Skeletal muscle satellite cell (primary cell): ENCODE measurements around a stretch of chr12.

- CAGE, long polyA plus RNA: no peak
Observed at GRCh38 chr12:12741456-12742099, 24.4 kb downstream of the CDKN1B start.

GRCh38 chr12:12791567-12792349 is 6.3 kb downstream of the APOLD1 start:
- CAGE, long polyA plus RNA: no peak

DNA sequence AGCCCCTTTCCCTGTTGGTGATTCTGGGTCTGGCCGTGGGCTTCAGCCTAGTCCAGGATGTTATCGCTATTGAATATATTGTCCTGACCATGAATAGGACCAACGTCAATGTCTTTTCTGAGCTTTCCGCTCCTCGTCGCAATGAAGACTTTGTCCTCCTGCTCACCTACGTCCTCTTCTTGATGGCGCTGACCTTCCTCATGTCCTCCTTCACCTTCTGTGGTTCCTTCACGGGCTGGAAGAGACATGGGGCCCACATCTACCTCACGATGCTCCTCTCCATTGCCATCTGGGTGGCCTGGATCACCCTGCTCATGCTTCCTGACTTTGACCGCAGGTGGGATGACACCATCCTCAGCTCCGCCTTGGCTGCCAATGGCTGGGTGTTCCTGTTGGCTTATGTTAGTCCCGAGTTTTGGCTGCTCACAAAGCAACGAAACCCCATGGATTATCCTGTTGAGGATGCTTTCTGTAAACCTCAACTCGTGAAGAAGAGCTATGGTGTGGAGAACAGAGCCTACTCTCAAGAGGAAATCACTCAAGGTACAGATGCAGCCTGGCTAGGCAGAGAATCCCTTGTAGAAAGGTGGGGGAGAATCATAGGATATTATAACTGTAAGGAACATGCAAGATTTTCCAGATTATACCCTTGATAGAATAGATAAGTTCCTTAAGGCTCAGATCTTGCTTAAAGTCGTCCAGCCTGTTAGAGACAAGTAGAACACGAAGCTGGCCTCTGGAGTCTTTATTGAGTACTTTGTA is 17.4 kb downstream of the GPRC5A start:
- CAGE, long polyA plus RNA: no peak

DNA sequence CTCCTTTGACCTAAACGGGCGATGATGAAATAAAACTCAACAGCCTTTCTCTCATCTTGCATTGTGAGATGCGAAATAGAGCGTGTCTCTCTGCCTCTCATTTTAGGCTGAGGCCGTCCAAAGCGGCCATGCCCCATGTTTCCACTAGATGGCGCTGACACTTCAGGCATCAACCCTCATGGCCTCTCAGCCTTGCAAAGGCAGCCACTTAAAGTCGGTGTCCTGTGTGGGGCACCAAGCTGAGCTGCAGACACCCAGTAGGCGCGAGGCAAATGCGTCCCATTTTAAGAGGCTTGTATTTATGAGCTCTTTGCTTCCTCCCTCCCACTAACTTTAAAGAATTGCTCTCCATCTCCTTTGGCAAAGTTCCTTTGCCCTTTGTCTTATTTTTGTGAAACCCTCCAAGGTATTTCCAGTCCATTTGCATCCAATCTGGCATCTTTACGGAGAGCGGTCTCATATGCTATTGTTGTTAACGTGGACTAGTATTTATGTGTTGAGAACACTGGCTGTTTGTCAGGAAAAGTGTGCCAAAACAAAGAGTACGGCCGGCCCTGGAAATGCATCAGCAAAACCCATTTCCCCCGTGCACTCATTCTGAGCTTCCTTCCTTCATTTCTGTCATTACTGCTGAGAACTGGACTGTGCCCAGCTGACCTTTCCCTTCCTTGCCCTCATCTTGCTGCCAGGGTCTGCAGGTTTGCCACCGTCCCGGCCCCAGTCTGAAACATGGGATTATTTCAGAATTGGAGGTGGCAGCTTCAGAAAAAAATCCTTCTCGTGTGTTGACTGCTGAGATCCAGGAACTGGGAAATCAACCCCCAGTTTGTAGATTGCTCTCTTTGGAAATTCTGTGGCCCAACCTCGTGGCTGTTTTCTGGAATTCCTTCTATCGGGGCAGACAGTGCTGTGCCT is 25.2 kb downstream of the GPRC5A start:
- CAGE, long polyA plus RNA: no peak

DNA sequence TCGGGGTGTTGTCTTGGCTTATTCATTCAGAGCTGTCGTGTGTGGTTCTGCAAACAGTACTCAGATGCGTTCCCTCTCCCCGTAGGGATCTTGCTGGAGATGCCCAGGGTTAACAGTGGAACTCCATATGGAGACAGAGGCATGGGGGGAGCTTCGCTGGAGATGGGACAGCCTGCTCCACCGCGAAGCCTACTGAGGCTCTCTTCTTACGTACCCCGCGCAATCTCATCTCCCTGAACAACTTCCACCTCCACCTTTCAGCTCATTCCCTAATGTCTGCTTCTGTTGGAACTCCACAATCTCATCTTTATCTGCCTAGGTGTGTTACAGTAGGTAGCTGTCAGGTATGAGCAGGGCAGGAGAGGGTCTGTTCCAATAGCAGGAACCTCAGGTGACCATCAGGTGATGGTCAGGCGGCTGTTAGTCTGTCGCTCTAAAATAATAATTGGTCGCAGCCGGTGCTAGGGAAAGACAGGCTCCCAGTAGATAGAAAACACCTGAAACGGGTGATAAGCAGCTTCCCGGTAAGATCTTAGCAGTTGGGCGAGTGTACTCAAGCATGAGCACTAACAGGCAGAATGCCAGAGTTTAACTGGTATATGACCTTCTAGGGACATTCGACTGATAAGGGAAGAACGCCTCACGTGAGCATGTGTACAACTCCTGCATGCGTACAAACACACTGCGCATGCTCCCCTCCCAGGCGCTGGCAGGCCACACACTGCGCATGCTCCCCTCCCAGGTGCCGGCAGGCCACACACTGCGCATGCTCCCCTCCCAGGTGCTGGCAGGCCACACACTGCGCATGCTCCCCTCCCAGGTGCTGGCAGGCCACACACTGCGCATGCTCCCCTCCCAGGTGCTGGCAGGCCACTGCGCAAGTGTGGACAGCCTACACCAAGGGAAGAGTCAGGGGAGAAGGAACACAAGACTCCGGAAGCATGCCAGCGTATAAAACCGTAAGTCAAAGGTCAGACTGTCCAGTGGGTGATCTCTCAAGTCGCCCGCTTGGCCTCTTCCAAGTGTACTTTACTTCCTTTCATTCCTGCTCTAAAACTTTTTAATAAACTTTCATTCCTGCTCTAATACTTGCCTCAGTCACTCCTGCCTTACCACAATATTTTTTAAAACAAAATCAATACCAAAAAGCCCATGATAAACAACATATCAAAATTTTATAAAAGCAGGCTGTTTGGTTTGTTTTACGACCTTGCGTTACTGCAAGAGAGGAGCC is 24.7 kb downstream of the GPRC5D start:
- CAGE, long polyA plus RNA: no peak

- CAGE, long polyA plus RNA: no peak
Observed at GRCh38 chr12:12999217-12999690, 811 bp downstream of the HEBP1 start.

DNA sequence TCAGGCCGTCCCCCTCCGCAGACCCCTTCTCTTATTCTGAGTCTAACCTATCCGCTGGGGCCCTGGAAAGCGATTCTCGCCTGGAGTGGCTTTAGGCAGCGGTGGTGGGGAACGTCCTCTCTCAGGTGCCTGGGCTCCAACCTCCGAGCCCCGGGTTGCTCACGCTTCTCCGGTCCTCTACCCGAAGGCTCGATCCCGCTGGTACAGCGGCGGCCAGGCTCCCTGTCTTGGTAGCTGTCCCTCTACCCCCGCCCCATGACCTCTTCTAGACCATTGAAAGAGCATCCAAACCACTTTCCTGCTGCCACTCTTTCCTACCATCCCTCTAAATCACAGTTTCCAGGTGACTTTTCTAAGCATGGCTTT is 522 bp upstream of the HEBP1 start:
- CAGE, long polyA plus RNA: no peak

DNA sequence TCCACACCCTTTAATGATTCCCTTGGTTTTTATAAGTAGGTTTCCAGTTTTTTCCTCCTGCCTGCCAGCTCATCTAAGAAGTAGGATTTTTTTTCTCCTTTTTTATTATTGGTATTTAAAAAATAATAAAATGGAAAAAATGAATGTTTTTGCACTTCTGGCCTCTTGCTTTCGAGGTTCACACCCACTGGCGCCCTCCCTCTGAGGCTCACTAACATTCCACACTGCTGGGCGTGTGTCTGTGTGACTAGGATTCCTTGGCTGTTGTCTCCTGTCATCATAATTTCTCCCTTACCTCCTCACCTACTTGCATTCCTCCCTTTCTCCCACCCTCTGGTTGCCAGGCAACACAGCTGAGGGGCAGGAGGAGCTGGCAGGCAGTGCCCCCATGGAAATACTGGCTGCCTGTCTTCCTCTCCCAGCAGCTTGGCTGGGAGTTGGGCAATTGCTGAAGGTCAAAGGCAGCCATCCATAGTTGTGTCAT is 24.7 kb upstream of the EMP1 start:
- CAGE, long polyA plus RNA: no peak

DNA sequence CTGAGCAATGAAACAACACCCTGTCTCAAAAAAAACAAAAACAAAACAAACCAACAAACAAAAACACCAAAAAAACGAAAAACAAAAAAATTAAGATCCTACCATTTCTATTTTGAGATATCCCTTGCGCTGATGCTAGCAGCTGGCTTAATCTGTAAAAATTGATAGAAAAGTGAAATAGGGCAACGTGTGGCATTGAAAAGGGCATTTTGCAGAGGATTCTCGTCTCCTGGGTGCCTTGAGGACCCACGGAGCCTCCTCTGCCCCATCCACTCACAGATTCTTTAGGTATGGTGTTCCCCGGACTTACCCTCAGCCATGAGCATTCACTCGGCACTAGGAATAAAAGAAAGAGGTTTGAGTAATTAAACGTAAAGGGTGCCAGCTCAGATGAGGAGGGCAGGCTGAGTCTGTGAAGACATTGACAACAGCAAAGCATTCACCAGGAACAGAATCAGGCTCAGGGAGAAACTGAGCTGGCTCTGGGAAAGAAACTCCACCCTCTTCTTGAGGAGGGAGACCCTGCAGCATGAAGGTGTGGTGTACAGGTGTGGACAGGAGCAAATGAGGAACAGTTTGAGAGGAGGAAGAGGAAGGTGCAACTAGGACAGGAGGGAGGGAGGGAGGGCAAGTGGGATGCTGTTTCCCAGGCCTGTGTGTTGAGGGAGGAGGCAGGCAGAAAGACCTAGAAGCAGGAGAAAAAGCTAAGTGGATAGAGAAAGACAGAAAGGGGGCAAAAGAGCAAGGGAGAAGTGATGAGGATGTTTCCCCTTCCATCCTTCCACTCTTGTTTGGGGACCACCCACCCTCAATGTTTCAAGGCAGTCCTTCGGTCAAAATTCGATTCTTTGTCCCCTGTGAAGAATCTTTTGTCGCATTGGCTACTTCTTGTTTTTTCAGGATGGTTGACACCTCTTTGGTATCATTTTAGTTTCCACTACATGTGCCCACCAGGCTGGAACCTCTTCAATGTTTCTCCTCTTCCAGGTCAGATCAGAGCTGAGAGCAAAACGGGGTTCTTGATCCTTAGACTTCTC is 5.2 kb downstream of the EMP1 start:
- CAGE, long polyA plus RNA: no peak

DNA sequence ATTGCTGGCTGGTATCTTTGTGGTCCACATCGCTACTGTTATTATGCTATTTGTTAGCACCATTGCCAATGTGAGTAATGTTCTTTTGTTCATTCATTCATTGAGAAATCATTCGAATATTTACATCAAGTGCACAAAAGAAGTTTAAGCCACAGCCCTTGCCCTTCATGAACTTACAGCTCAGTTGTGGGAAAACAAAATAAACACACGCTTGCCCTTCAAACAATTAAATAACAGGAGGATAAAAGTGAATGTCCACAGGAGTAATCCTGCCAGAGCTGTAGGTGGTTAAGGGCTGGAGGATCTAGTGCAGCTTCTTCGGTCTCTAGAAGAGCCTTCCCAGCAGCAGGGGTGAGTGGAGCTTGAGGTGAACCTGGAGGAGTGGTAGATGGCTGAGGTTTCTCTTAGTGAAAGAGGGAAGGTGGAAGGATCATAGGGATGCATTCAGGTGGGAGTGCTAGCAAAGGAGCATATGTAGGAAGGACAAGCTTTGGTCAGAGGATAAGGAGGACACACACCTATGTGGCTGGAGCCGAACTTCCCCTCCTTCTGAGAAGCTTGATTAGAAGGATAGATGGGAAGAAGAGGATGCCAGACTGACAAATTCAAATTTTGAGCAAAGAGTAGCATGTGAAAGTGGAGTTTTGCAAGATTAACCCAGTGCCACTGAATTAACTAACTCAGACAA is 15.1 kb downstream of the EMP1 start:
- CAGE, long polyA plus RNA: no peak

GRCh38 chr12:13255693-13256391 is 59.3 kb downstream of the EMP1 start:
- CAGE, long polyA plus RNA: no peak

GRCh38 chr12:13256392-13256661 is 59.8 kb downstream of the EMP1 start:
- CAGE, long polyA plus RNA: no peak

- CAGE, long polyA plus RNA: no peak
Observed at GRCh38 chr12:13390174-13390866, 193.8 kb downstream of the EMP1 start.

GRCh38 chr12:13404628-13405253 is 208.2 kb downstream of the EMP1 start:
- CAGE, long polyA plus RNA: no peak

DNA sequence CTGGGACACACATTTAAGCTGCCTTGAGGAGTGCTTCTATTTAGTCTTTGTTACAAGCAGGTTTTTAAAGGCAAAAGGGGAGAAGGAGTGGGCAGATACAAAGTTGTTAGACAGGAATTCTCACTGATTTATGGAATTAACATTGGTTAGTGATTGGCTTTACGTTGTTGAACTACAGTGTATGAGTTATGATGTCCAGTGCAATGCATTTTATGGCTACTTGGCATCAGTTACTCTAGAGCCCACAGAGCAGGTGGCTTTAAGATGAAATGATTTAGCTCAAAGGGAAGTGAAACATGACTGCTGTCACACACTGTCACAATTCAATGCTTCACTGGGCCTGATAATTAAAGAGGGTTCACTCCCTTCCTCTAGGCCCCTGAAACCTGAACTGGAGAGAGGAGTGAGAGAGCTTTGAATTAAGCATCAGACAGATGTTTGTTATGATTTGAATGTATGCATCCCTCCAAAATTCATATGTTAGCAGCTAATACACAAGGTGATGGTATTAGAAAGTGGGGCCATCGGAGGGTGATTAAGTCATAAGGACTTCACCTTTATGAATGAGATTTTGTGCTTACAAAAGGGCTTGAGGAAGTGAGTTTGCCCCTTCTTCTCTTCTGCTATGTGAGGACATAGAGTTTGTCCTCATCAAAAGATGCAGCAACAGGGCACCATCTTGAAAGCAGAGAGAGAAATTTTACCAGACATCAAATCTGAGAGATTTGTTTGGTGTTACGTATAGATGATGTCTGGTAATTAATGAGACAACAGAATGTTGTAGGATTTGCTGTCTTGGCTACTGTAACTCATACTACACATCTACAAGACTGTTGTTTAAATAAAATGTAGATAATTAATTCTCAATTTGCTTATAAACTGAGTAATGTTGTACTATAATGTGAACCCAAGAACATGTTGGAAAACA is 175.9 kb upstream of the GRIN2B start:
- CAGE, long polyA plus RNA: no peak

- CAGE, long polyA plus RNA: no peak
Observed at GRCh38 chr12:14257392-14258362, 107.8 kb upstream of the ATF7IP start.

DNA sequence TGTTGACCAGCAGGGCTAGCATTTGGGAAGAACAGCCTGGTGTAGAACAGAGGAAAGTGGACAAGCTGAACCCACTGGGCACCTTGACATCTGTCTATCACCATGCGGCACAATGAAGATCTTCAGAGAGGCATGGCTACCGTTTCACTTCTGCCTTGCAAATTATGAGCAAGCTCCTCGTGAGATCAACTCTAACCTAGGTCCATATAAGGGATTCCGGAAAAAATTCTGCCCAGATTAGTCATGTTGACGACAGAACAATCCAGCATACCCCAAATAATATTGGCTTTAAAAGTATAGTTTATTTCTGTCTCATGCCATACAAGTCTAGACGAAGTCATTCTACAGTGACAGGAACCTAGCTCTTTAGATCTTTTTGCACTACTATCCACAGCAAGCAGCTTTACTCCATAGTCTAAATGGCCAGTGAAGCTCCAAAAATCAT is 91.5 kb upstream of the ATF7IP start:
- CAGE, long polyA plus RNA: no peak

DNA sequence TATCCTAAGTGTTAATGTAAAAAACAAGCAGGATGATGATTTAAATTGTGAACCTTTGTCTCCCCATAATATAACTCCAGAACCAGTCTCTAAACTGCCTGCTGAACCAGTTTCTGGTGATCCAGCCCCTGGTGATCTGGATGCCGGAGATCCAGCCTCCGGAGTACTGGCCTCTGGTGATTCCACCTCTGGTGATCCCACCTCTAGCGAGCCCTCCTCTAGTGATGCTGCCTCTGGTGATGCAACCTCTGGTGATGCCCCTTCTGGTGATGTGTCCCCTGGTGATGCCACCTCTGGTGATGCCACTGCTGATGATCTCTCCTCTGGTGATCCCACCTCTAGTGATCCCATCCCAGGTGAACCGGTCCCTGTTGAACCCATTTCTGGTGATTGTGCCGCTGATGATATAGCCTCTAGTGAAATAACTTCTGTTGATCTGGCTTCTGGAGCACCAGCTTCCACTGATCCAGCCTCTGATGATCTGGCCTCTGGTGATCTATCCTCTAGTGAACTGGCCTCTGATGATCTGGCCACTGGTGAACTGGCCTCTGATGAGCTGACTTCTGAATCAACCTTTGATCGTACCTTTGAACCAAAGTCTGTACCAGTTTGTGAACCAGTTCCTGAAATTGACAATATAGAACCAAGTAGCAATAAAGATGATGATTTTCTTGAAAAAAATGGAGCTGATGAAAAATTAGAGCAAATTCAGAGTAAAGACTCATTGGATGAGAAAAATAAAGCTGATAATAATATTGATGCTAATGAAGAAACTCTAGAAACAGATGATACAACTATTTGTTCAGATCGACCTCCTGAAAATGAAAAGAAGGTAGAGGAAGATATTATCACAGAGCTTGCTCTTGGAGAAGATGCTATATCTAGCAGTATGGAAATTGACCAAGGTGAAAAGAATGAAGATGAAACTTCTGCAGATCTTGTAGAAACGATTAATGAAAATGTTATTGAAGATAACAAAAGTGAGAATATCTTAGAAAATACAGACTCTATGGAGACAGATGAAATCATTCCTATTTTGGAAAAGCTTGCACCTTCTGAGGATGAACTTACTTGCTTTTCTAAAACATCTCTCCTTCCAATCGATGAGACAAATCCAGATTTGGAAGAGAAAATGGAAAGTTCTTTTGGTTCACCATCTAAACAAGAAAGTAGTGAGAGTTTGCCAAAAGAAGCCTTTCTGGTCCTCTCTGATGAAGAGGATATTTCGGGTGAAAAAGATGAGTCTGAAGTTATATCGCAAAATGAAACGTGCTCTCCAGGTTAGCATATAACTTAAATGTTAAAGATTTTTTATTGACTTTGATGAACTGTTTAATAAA is 59.2 kb downstream of the ATF7IP start:
- CAGE, long polyA plus RNA: no peak

DNA sequence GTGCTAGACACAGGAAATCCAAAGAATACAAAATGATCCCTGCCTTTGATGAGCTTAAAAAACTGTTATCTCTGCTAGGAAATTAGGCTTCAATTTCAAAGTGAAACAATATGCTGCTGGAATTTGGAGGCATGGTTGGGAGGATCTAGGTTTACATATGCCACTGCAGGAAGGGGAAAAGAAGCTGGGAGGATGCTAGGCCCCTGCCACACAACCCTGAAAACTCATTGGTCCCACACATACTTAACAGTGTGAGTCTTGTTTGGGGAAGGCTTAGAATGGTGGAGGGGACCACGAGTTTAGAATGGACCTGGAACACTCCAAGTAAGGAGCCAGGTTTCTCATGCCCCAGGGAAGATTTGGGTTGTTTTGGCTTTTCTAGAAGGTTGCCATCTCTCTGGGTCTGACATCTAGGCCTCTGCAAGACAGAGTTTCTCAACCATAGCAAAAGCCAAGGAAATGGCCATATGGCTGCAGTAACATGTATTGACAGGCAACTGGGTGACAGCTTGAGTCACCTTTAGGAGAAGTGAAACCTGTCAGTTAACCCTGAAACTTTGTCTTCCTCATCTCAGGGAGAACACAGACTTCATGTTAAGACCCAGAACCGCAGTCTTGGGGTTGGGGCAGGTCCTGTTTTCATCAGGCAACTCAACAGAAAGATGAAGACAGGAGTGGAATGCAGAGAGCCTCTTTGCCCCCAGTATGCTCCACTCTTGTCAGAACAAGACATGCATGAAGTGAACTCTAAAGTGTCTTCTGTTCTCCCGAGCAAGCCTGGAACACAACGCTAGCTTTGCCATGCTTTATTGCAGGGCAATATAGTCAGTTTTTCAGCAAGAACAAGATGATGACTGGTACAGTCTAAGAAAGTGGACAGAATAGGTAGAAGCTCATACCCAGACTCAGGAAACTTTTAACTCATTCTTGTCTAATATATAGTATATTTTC is 46.0 kb upstream of the PLBD1 start:
- CAGE, long polyA plus RNA: no peak

- CAGE, long polyA plus RNA: no peak
Observed at GRCh38 chr12:14614623-14615391, 47.1 kb upstream of the PLBD1 start.